Thoracic aorta endothelial cell (primary cell): ENCODE measurements around a stretch of chr6.

DNA sequence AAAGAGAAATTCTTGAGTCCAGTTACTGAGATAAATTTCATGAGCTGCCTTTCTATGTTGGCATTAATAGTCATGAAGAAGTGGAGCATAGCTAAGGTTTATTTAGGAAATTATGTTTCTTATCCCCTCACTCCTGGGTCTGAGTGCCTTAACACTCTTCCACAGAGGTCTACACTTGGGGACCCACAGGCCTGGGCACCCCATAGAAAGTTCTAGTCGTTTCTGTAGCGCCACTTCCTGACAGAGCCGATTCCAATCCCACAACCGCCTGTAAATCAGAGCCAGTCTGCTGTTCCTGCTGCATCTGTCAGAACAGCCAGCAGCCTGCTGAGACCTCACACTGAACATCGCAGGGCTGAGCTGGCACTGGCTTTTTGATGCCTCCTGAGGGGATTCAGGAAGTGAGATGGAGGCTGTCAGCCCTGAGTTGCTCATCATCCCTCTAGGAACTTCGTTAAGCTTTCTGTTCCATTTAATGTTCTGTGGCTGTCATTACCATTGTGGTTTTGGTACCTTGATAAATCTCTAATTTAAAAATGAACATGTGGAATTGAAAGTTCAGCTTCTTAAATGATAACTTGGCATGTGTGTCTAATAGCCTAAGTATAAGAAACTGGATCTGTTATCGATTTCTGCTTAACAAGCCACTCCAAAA lies 48.9 kb downstream of the DCBLD1 start:
- CAGE, long polyA plus RNA = no peak

GRCh38 chr6:117829589-117830214 lies 77.4 kb upstream of the SLC35F1 start:
- CAGE, long polyA plus RNA = no peak

- CAGE, long polyA plus RNA = no peak
These were observed 614 bp downstream of the SLC35F1 start for GRCh38 chr6:117907380-117908375.

GRCh38 chr6:118295247-118295871 lies 252.7 kb upstream of the PLN start:
- CAGE, long polyA plus RNA = no peak

- CAGE, long polyA plus RNA = no peak
These were observed 12.9 kb upstream of the CEP85L start for GRCh38 chr6:118664348-118664702.

DNA sequence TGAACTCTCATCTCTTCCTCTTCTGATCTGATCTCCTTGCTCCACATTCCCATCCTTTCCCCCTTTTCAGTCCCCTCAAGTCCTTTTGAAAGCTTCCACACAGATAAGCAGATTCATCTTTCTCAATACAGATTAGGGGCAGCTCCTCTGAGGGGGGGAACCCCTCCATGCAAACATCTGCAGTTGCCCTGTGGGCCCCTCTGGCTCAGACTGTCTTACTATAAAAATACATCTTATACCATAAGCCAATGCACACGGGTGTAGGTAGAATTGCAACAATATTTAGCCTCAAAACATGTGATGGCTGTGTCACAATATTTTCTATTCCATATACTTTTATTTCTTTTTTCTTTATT lies 68.4 kb upstream of the CEP85L start:
- CAGE, long polyA plus RNA = no peak

GRCh38 chr6:118844512-118845300 lies 49.2 kb upstream of the ASF1A start:
- CAGE, long polyA plus RNA = no peak

DNA sequence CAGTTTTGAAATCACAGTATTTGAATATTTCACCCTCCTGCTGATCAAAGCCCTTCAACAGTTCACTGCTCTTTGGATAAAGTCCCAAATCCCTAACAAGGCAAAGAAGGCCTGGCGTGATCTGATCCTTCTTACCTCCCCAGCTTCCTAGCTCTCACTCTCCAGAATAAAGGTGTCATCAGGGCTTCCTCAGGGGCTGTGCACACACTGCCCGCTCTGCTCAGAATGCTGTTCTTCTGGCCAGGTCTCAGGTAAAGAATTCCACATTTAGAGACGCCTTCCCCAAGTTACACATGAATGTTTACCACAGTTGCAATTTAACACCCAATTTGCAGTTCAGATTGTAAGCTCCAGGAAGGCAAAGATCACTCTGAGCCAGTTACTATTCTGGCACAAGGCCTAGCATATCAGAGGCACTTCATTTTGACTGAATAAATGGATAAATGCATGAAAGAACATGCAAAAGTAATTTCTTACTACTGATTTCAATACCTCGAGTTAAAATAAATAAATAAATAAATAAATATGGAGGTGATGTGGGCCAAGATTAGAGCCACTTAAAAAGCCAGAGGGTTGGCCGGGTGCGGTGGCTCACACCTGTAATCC lies 59.0 kb upstream of the MCM9 start:
- CAGE, long polyA plus RNA = no peak

- CAGE, long polyA plus RNA = no peak
These were observed 43.4 kb downstream of the FAM184A start for GRCh38 chr6:119034716-119035883.

DNA sequence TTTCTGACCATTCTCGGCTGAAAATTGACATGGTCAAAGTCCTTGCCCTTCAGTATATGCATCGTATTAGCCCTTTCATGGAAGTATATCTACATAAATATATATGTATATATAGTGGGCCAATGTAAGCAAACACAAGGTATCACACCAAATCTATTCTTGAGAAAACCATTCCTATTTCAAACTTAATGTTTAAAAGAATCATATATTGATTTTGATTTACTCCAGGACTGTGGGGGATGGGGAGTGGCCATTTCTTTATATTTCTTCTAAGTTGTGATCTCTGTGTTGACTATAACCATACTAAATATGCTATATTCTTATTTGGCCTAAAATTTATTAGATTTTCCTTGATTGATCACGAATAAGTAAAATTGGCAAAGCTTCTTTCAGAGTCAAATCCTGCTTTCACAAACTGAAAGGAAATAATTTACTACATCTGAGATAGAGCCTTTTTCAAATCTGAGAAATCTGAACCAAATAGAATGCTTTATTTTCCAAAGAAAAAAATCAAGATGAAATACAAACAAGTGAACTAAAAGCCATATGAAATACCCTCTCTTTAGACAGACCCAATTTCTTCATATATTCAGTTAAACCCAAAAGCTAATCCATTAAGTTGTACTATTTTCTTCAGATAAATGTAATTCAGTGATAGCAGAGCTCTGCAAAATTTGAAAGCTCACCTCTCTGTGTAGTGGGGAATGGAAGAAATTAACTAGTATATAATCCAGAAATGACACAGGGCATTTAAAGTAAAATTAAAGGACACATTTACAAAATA lies 100.1 kb upstream of the FAM184A start:
- CAGE, long polyA plus RNA = no peak

- CAGE, long polyA plus RNA = no peak
These were observed 130.9 kb downstream of the MAN1A1 start for GRCh38 chr6:119218458-119219348.

DNA sequence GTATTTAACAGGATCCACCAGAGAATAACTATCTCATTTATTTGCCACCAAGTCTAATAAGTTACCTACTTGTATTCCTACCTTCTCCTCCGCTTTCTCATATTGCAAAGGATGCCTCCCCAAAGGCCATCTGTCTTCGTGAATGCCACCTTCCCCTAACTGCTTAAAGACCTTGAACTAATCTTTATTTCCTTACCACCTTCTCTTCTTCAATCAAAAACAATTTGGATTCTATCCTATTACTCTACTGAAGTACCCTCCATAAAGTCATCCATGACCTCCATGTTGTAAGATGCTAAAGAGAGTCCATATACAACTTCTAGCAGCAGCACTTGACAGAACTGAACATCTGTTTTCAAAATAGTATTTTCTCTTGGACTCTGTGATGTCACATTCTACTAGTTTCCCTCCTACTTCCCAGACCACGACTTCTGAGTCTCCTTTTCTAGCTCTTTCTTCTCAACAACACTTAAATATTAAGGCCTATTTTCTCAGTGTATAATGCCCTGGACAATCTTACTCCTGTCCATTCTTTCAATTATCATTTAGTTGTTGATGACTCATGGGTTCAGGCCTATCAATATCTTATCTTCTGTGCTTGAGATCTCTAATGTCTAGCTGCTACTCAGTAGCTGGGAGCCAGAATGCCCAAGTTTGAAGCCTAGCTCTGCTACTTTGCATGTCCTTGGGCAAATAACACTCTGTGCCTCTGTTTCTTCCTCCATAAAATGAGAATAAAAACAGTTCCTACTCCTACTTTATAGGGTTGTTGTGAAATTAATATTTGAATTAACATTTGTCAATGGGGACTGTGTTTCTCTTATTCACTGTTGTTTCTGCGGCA lies 69.7 kb downstream of the MAN1A1 start:
- CAGE, long polyA plus RNA = no peak

- CAGE, long polyA plus RNA = no peak
These were observed 1.8 kb downstream of the MAN1A1 start for GRCh38 chr6:119347965-119348026.

GRCh38 chr6:119350052-119351013 lies 772 bp upstream of the MAN1A1 start:
- CAGE, long polyA plus RNA = no peak

DNA sequence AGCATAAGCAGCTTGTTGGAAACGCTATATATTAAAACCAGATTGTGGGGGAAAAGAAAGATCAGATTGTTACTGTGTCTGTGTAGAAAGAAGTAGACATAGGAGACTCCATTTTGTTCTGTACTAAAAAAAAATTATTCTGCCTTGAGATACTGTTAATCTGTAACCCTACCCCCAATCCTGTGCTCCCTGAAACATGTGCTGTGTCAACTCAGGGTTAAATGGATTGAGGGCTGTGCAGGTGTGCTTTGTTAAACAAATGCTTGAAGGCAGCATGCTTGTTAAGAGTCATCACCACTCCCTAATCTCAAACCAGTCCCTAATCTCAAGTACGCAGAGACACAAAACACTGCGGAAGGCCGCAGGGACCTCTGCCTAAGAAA lies 402.9 kb downstream of the TBC1D32 start:
- CAGE, long polyA plus RNA = no peak

DNA sequence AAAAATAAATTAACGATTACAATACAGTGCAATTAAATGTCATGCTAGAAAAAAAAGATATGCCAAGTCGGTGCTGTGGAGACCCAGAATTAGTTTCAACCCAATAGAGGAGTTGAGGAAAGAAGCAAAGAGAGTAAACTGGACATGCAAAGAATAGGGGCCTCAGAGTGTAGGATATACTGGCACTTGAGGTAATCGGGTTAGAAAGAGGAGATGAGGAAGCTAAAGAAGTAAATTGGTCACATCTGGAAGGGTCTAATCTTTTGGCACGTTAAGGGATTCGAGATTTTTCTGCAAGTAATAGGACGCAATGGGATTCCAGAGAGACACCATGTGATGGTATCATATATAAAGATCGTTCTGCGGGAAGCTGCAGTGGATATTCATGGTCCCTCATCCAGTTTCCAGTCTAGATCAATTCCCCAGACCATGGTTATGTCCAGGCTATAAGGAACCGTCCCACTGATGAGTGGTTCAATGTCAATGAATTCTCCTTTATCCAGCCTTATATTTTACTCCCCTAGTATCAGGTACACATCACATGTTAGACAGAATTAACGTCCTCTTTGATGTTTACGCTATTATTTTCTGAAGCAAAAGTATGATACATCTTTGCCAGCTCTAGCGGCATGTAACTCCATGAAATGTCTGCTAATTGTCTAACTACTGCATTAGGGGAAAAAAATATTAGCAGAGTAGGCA lies 986 bp upstream of the TBC1D32 start:
- CAGE, long polyA plus RNA = no peak

GRCh38 chr6:121436027-121436925 lies 830 bp downstream of the GJA1 start:
- CAGE, long polyA plus RNA = no peak

DNA sequence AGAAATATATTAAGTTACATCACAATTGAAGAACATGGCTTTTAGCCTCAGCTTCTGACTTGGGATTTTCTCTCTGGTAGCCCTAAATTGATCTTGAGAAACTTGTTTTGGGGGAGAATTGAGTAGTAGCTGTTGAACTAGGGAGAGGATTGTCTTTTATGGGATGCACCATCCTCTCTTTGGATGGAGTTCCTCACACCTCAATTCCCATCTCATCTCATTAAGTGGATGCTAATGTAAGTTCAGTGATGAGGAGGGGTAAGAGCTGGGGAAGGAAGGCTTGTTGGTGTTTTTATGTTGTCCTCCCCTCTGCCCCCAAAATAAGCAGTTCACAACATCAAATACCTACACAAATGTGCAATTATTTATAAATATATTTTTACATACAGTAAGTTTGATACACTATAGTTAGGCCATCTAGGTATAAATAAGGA lies 4.0 kb downstream of the GJA1 start:
- CAGE, long polyA plus RNA = no peak

DNA sequence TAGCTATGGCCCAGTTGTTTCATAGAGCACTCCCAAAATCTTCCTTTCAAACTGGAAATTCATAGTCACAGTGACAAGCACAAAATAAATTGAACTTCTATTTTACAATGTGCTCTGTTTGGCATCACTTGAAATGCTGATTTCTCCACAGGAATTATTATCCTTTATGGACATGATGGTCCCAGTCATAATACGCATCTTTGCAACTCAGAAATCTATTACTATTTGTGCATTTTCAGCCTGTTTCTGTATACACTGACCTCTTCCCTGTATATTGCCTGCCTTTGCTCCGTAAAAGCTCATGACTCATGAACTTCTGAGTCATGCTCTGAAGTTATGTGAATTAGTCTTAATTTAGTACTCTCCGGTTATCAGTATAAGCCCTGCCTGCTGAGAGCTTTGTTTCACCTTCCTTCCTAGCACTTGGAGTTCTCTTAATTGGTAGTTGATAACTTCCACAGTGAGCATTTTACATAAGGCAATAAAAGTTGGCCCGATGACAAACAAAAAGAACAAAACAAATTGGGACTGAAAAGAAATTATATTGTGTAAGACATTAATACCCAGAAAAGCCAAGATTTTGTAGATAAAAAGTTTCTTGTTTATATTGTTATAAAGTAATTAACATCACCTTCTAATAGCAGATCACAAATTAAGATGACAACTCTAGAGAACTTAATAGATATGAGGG lies 231.3 kb downstream of the GJA1 start:
- CAGE, long polyA plus RNA = no peak

GRCh38 chr6:122126732-122127370 lies 272.6 kb upstream of the HSF2 start:
- CAGE, long polyA plus RNA = no peak